T47D (cell line): ENCODE data around the gene OMA1.

- RRBS, result 1% methylated on average over 4 of the region's 45 CpGs
Measured at GRCh38 chr1:58546539-58547266, at the start of gene OMA1. Gene OMA1 (minus strand): TSS chr1:58546726.

DNA sequence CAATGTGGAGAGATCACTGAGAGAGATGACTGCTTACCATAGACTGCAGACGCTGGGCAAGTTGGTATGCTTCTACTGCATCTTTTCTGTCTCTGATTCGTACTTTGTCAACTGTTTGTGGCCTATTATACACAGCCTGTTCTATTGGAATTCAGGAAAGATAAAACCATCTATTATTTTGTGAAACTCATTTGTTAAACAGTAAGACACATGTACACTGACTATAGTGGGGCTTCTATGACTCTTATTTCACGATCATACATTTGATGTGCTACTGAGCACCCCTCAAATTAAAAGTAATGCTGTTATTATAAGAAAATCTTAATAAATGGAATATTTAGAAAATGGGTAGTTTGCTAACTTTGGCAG is 24.4 kb downstream of the MYSM1 start:
- RRBS, result no CpG with 5 or more reads among the region's 3 CpGs

- RRBS, result under 1% methylated on average over 7 of the region's 22 CpGs
Measured at GRCh38 chr1:58699109-58699903, 556 bp downstream of the MYSM1 start.

- RRBS, result no CpG with 5 or more reads among the region's 3 CpGs
Measured at GRCh38 chr1:58718157-58718550, 18.3 kb upstream of the MYSM1 start.

DNA sequence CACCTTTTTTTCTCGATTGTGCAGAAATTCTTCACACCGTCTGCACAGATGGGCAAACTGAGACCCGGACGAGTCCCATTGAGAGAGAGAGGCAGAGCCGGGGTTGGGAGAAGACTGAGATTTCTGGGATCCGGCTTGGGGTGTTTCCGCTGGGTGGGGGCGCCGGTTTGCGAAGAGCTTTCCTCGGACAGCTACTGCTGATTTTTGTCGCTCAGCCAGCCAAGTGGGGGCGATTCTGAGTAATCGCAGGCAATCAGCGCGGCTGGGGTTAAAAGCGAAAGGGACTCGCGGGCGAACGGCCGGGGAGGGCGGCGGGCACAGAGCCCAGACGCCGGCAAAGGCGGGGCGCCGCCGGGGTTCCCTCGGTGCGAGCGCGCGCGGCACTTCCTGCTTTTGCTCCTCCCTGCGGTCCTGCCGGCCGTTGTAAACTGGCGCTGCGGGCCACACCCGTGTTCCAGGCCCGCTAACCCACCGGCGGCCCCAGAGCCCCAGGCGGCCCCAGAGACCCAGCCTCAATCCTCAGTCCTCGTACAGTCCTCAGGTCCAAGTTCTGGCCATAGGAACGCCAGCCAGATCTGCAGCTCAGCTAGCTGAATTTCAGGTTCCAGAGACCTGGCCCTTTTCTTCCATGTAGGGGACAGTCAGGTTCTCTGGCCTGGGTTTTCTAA is 32.4 kb upstream of the JUN start:
- RRBS, result 1% methylated on average over 15 of the region's 48 CpGs

GRCh38 chr1:58895348-58896122 is 111.7 kb upstream of the JUN start:
- RRBS, result no CpG with 5 or more reads among the region's 6 CpGs

- RRBS, result no CpG with 5 or more reads among the region's 4 CpGs
Measured at GRCh38 chr1:58902790-58903138, 118.9 kb upstream of the JUN start.

- RRBS, result no CpG with 5 or more reads among the region's 14 CpGs
Measured at GRCh38 chr1:58929507-58930405, 145.9 kb upstream of the JUN start.

GRCh38 chr1:58942080-58942427 is 158.2 kb upstream of the JUN start:
- RRBS, result no CpG with 5 or more reads among the region's 2 CpGs

GRCh38 chr1:59013092-59014213 is 229.6 kb upstream of the JUN start:
- RRBS, result no CpG with 5 or more reads among the region's 20 CpGs

DNA sequence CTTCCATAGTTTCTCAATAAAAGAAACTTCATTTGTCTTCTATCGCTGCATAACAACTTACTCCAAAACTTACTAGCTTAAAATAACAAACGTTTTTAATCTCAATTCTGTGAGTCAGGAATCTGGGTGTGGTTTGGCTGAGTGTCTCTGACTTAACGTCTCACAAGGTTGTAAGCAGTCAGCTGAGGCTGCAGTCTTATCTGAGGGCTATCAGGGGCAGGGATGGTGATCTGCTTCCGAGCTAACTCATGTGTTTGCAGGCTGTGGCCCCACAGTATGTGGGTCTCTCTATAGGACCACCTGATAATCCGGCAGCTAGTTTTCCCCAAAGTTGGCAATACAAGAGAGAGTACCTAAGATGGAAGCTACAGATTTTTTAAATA is 234.2 kb upstream of the FGGY start:
- RRBS, result no CpG with 5 or more reads among the region's 5 CpGs

GRCh38 chr1:59142937-59143613 is 153.8 kb upstream of the FGGY start:
- RRBS, result no CpG with 5 or more reads among the region's 6 CpGs

DNA sequence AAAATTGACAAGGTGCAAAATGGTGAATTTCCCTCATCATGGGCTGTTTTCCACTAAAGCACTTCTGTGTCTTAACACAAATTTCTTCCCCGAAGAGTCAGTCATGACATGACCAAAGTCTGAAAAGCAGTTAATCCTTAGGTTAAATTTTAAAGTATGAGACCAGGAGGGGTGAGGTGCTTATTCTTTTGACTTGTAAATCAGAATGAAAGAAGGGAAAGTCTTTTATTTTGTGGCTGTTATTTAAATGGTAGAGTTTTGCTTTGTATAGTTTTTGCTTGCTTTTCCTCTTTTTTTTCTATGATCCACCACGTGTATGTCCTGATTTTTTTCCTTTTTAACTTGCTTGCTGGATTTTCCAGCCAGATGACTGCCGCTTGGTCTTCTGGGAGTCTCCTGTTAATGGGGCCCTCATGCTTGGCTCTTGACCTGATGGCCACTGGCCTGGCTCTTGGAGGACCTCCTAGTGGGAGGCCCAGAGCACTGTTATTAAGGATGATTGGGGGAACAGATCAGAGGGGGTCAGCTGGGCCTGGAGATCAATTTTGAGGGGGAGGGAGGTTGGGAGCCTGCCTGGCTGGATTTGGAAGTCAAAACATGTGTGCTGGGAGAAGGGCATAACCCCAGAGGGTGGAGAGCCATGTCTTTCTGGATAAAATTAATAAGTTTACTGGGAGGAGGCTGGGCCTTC is 1.1 kb downstream of the FGGY start:
- RRBS, result no CpG with 5 or more reads among the region's 3 CpGs

DNA sequence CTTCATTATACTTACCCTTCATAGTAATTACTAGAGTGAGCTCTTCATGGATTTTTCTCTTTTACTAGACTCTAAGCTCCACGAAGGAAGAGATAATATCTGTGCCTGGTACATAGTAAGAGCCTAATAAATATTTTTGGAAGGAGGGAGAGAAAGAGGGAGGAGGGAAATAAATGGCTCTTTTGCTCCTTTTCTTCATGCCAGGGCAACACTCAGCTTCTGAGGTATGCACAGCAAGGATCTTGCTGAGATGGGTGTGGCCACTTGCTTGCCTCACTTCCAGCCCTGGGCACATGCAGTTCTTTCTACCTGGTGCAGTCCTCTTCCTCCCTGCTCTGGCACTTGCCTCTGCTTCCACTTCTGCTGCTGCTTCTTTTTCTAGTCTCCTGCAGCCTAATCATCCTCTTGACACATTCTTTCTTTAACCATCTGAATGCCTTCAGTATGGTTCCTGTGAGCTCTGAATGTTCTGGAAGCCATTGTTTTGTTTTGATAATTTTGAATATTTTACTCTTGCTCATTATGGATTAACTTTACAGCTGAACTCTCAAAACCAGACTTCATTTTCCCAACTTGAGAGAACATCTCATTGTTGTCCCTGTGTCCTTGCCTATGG is 148.2 kb downstream of the FGGY start:
- RRBS, result no CpG with 5 or more reads among the region's 1 CpG

DNA sequence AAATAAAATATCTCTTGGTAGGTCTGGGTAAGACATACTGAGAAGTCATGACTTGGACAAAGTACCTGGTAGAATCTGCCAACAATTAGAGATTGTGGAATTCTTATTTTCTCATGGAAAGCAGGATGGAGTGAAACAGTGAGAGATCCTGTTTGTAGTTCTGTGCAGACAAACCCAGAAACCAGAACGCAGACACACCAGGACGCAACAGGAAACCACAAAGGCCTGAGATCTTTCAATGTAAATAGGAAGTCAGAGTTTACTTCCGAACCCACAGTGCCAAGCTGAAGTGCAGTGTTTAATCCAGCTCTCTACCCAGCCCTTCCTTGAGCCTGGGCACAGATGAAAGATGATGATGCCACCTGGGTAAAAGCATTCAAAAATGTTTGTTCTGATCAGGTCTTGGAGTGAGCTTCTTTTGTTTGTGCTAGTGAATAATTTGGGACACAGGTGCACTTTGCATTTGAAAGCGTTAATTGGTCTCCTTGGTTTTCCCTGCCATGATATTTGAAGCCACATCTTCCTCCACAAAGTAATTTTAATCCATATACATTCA is 244.2 kb upstream of the HOOK1 start:
- RRBS, result no CpG with 5 or more reads among the region's 4 CpGs

DNA sequence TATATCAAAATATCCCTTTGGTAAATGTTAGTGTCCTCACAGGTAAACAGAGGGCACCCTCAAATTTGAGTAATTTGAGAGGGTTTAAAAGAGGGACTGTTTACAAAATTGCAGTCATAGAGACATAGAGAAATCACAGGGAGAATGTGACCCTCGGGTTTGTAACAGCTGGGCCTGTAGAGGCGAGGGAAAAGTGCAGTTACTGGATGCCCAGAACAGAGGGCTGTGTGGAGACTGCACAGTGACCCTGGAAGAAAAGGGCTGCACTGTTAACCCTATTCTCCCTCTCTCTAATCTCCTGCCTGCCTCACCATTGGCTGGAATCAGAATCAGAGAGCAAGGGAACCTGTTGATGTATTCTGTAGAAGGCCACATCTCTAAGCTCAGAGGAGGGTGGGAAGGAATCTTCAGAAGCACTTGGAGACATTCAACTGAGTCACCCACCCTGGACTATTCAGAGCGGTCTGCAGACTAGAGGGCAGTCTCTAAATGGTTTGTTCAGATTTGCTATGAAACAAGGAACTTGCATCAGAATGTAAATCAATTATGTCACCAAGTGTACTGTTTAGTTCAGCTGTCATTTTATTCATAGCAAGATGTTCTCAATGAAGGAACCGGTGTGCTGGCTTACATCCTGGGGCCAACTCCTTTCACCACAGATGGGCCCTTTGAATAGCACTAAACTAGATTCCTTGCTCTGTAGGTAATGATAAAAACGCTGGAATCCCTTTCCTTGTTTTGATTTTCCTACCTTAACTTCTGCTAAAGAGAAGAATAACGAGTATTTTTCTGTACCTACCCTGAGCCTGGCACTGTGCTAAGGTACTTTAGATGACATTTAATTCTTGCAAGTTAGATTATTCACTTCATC is 132.2 kb upstream of the HOOK1 start:
- RRBS, result no CpG with 5 or more reads among the region's 6 CpGs

DNA sequence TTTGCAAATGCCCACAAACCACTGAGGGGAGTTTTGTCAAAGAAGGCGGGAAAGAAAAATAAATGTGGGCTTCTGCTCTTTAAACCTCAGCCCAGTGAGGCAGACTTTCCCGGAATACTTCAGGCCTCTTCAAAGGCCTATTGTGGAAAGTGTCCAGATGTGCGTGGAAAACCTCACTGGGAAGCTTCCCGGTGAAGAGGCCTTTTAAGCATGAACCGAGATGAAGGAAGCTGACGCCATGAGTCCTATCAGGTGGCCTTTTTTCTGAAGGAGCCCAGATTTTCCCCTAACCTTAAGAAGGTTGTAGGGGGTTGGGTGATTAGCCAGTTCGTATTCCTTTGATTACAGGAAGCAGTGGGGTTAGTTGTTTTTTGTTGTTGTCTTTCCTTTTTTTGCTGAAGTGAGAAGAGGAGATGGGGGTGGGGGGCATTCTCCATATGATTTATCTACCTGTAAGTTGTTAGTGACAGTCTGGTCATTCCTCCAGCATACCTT is 83.5 kb upstream of the HOOK1 start:
- RRBS, result no CpG with 5 or more reads among the region's 7 CpGs

DNA sequence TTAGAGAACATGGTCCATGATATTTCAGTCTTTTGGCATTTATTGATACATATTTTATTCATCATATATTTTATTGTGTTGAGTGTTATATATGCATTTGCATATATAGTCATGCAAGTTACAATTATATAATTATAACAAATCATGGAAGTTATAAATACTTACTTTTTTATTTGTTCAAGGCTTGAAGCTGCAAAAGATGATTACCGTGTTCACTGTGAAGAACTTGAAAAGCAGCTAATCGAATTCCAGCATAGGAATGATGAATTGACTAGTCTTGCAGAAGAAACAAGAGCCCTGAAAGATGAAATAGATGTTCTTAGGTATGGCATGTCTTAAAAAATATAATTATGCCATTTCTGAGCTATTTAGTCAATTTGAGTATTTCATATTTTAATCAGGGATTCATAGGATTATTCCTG is 32.1 kb downstream of the HOOK1 start:
- RRBS, result no CpG with 5 or more reads among the region's 2 CpGs

GRCh38 chr1:59847997-59848490 is 33.3 kb downstream of the HOOK1 start:
- RRBS, result no CpG with 5 or more reads among the region's 3 CpGs